ENCODE data around the genes FAM47C, LANCL3, H2AP and RPGR.

GRCh38 chrX:35965492-35965884 is 46.0 kb downstream of the CFAP47 start:
- PRO-cap, 2 experiments: no peak in any of the 2 experiments

DNA sequence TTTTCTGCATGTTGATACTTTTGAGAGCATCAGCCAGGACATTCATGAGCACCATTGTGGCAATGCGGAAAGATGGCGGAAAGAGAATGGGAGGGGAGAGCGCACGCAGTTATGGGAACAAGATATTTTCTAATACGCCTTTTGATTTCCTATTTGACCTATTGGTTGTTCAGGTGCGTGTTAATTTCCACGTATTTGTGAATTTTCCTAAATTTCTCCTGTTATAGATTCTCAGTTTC is 455.5 kb downstream of the CFAP47 start:
- PRO-cap, 2 experiments: no peak in any of the 2 experiments

- PRO-cap, 2 experiments: no peak in any of the 2 experiments
Measured at GRCh38 chrX:37008285-37008519, at the start of gene FAM47C. Gene FAM47C, plus strand, starts transcription at chrX:37008366.

DNA sequence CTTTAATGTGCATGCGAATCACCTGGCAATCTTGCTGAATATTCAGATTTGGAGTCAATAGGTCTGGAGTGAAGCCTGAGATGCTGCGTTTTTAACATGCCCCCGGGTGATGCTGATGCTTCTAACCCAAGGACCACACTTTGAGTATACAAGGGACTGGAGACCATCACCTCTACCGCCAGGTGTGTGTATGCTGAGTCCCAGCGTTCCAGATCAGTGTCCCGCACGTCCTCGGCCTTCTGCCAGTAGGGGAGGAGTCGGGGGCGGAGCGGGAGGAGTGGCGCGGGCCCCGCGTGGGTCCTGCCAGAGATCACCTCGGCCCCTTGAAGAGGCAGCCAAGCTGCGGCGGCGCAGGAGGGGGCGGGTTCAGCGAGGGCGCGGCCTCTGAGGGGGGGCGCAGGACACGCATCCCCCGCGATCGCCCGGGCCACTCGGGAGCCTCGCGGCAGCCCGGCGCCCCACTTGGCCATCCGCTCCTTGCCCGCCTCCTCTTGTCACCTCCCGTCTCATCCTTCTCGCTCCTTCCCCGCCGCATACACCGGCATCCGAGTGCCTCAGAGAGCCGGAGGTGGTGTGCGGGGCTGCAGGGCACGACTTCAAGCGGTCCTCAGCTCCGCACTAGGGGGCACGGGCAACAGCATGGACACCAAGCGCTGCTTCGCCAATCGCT is at the start of gene LANCL3:
LANCL3 (plus strand) TSS at position 430 of the 670 bp plus-strand sequence.
- PRO-cap, 2 experiments: no peak in any of the 2 experiments

DNA sequence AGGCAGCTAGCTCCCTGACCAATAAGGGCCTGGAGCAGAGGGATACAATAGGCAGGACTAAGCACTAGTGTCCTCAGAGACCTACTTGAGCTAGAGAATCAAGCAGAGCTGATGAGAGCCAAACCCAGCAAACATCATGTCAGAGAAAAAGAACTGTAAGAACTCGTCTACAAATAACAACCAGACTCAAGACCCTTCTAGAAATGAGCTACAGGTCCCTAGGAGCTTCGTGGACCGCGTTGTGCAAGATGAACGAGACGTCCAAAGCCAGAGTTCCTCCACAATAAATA is at the start of gene H2AP:
H2AP (plus strand) TSS at position 76 of the 290 bp plus-strand sequence.
- PRO-cap, 2 experiments: no peak in any of the 2 experiments

- PRO-cap, 2 experiments: no peak in any of the 2 experiments
Measured at GRCh38 chrX:38282258-38282941, 44.9 kb downstream of the RPGR start.

DNA sequence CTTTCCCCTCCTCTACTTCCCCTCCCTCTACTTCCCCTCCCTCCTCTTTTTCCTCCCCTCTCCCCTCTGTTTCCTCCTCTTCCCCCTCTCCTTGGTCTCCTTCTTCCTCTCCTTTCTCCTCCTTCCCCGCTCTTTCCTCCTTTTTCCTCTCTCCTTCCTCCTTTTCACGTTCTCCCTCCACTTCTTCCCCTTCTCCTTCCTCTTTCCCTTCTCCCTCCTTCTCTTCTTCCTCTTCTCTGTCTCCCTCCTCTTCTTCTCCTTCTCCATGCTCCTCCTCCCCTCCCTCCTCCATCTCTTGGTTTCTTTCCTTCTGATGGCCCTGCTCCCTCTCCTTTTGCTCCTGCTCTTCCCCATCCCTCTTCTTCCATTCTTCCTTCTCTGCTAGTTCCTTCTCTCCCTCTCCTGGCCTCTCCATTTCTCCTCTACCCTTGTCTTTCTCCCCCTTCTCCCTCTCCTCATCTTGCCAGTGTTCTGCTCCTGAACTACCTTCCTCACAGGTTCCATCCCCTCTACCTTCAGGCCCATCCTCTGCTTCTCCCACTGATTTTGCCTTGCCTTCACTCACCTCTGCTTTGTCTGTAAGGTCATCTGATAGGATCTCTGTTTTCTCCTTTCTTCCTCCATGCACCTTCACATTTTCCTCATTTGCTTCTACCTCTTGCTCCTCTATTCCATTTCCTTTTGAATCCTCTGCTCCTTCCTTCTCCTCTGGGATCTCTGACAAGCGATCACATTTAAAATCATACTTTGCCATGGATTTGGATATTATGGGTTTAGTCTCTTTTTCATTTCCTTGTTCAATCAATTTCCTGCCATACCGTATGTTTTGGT is 40.6 kb downstream of the RPGR start:
- PRO-cap, 2 experiments: no peak in any of the 2 experiments

DNA sequence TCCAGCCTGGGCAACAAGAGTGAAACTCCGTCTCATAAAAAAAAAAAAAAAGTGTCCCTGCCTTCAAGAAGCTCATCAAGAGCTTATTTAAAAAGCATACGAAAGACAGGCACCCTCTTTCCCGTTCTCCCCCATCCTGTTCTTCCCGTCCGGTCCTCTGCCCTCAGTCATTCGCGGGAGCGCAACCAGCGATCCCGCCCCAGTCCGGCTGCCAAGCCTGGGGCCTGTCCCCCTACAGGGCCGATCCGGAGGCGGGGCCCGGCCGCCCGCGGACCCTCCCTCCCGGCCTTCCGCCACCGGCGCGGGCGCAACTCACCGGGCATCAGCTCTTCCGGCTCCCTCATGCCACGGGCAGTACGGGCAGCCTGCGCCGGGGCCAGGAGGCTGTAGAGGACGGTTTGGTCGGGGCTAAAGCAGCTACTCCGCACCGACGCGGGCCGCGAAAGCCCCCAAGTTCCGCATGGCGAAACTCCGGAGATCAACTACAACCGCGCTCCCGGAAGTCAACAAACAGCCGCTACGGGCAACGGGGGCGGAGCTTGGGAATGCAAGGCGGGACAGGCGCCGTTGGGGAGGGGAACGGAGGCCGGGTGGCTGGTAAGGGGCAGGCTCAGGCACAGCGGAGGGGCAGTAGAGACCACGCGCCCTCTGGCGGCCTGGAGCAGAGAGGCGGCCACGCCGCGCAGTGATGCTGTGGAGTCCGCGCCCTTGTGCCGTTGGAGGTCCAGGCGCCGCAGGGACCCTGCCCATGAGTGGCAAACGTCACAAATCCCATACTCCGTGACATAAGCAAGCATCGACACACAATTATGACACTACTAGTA is at the start of gene RPGR:
RPGR (minus strand) TSS at position 486 of the 824 bp plus-strand sequence.
- PRO-cap, 2 experiments: peak in 2 of 2 experiments; most common plus-strand start position 296 of the sequence (in 2); most common minus-strand start position 210 of the sequence (in 2)

GRCh38 chrX:38347235-38347598 is 5.2 kb upstream of the OTC start:
- PRO-cap, 2 experiments: peak in 1 of 2 experiments; most common plus-strand start chrX:38347438 (in 1); most common minus-strand start chrX:38347321 (in 1)

DNA sequence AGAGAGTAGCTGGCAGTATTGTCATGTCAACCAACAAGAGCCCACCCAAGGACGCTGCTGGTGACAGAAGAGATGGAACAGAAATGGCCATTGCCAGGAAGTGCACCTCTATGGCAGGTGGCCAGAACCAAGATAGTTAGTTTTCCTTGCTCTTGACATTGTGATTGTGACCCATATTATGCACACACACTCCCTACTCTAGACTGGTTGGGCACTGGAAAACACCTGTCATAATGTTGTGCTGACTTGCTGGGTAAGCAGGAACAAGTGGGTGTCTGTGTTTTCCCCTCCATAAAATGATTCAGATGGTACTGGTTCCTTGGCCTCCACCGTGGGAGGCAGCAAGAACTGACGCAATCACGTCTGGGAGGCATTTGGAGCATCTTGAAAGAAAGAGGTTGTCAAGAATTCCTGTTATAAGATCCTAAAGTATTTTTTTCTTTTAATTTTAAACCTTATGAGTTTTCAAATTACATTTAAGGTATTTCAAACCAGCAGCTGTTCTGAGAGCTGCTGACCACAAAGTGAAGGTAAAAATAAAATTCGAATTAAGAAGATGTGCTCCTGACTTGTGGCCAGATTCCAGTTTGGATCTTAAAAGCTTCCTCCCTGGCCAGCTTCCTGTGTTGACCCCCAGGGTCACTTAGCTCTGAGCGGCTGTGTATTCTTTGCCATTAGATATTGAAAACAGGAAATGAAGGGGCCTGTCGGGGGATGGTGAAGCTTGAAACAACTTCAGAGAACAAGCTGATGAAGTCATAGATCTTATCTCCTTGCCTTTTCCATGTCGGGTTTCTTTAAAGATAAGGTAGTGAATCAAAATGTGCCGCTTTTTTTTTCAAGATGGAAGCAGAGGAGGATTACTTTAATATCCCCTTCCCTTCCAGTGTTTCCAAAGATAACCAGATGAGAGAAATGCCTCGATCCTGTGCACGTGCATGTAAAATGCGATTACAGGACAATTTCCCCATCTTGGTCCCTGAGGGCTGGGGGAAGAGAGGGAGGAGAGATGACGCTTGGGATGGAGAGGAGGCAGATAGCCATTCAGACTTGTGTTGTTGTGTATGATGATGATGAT is 508.2 kb downstream of the MID1IP1 start:
- PRO-cap, 2 experiments: no peak in any of the 2 experiments

DNA sequence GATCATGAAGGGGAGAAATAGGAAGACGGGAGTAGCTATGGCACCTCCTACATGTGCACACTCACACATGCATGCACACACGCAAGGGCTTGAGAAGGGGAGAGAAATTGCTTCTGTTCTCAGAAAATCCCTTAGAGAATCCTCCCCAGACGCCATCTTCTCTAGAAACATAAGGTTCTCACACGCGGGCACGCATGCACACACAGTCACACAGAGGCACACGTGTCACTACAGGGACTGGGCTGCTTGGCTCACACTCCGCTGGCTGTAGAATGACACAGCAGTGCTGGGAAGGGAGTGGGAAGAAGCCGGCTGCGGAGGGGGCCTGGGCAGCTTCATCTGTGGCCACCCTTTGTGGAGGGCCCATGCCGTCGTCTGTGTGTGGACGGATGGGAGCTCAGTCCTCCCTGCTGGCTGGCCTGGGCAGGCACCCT is 621.3 kb downstream of the BCOR start:
- PRO-cap, 2 experiments: no peak in any of the 2 experiments

- PRO-cap, 2 experiments: no peak in any of the 2 experiments
Measured at GRCh38 chrX:39519600-39520102, 578.1 kb downstream of the BCOR start.

- PRO-cap, 2 experiments: no peak in any of the 2 experiments
Measured at GRCh38 chrX:39645409-39646052, 452.2 kb downstream of the BCOR start.

DNA sequence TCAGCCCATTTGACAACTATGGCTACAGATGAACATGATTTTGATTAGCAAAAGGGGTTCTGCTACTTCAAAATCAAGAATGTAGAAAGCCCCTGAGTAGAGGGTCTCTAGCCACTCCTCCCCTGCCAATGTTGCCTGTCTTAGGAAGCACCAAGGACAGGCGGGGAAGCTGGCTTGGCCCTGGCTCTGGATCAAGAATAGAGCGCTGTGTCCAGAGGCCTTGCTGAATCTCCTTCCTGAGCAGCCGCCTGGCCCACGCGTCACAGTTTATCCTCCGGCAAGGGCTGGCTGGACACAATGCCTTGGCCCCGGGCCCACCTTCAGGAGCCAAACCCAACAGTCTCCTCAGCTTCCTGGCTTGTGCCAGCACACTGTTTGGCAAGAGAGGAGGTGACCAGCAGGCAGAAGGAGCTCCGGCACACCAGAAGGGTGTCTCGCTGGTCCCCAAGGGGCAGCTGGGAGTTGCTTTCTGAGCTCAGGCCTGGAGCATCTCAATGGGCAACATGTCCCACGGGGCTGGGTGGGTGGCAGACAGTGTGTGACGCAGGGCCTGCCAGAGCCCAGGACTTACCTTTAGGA is 361.6 kb downstream of the BCOR start:
- PRO-cap, 2 experiments: no peak in any of the 2 experiments

DNA sequence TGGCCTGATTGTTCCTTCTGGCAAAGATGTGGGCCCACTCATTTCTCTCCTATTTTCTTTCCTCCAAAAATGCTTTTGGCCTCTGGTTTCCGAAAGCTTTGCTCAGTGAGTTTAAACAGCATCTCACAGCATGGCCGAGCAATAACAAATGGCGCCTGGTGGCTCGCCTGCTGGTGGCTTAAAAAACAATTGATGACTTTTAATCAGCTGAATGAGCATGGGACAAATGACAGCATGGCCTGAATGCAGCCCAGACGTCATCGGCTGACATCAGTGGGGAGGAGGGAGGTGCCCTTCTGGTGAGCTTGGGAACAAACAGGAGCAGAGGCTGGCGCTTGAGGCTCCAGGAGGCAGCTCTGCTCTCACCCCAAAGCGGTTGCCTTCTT is 286.4 kb downstream of the BCOR start:
- PRO-cap, 2 experiments: no peak in any of the 2 experiments

DNA sequence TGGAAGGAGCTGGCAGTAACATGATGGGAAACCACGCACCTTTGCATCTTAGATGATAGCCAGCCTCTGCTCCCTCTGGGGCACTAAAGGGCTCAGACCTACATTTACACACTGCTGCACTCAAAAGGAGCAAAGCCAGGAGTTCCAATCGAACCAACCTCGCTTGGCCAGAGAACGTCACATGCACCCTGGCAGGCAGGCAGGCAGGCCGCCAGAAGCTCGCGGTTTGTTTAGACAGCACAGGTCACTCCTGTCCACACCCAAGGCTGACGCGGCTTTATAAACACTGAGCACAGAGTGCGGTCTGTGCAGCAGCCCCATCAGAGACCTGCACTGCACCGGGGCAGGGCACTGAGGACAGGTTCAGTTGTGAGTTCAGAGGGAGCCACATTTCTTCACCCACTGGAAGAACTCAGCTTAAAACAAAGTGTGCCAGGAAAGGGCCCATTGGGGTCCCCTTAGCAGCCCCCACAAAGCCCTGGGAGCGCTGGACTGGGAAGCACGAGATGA is 143.9 kb downstream of the BCOR start:
- PRO-cap, 2 experiments: no peak in any of the 2 experiments

- PRO-cap, 2 experiments: peak in 2 of 2 experiments; most common plus-strand start chrX:40009048 (in 2); most common minus-strand start chrX:40008923 (in 1)
Measured at GRCh38 chrX:40008609-40009520, 88.9 kb downstream of the BCOR start.

- PRO-cap, 2 experiments: no peak in any of the 2 experiments
Measured at GRCh38 chrX:40021160-40021627, 76.6 kb downstream of the BCOR start.

GRCh38 chrX:40072781-40073976 is 24.6 kb downstream of the BCOR start:
- PRO-cap, 2 experiments: no peak in any of the 2 experiments

DNA sequence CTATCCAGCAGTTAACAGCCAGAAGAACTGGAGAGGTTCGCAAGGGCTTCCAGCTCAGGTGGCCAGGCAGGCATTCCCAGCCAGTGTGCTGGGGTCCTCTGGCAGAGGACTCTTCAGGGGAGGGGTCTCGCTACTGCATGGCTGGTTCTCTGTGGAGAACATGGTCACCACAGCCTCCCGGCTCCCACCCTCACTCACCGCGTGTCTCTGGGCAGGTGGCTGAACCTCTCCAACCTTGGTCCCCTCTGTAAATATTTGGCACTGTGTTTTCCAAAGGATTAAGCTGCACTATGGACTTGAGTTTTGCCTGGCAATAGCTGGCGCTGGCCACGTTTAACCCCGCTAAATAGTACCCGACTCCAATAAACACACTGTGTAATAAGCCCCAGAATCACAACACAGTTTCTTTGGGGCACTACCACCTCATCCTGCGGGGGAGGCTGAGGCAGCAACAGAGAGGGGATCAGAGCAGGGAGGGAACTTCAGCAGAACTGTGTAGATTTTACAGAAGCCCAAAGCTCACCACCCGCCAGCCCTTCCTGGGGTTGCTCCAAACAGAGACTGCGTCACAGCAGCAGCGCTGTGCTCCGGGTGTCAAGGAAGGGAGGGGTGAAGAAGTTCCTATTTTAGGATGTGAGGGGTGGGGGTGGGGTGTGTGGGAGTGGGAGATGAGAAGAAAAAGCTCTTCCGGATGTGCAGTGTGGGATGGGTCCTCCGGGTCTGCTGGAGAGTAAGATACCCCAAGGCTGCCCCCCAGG is 15.1 kb downstream of the BCOR start:
- PRO-cap, 2 experiments: no peak in any of the 2 experiments